HL-60 (cell line): ENCODE data around the genes CFAP141 and ATP8B2.

- RRBS, result 10% methylated on average over 2 of the region's 11 CpGs
Observed at GRCh38 chr1:153566125-153566999, 718 bp upstream of the S100A2 start.

GRCh38 chr1:153608021-153608643 lies 4.8 kb downstream of the S100A16 start:
- RRBS, result no CpG with 5 or more reads among the region's 9 CpGs

- RRBS, result no CpG with 5 or more reads among the region's 23 CpGs
Observed at GRCh38 chr1:153608644-153609622, 4.0 kb downstream of the S100A16 start.

DNA sequence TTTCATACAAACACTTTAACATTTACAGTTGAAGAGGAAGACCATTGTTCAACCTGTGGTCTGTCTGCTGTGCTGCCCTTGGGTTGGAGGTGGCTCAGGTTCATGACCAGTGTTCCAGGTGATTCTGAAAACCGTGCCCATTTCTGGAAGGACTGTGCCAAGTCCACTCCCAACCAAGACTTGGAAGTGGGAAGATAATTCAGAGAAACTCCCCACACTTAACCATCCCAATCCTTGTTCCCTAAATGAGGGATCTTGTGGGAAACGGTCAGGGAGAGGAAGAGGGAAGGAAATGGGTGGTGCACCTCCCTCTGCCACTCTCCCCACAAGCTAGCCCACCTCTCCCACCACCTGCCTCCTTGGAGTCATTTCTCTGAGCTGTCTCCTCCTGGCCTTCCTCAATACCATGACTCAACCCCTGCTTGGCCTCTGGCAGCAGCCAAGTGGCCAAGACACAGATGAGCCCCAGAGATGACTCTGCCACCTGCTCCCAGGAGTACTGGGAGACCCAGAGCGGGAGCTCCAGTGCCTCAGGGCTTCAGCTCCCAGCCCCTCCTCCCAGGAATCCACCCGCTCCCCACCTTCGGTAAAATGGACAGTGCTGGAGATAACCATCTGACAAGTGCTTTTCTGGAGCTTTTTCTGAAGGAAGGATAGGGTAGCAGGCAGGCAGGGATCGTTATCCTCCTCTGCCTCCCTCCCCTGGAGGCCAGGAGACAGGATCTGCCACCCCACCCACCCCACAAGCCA lies 2.7 kb downstream of the S100A16 start:
- RRBS, result no CpG with 5 or more reads among the region's 6 CpGs

- RRBS, result no CpG with 5 or more reads among the region's 1 CpG
Observed at GRCh38 chr1:153613699-153614021, 723 bp upstream of the S100A16 start.

DNA sequence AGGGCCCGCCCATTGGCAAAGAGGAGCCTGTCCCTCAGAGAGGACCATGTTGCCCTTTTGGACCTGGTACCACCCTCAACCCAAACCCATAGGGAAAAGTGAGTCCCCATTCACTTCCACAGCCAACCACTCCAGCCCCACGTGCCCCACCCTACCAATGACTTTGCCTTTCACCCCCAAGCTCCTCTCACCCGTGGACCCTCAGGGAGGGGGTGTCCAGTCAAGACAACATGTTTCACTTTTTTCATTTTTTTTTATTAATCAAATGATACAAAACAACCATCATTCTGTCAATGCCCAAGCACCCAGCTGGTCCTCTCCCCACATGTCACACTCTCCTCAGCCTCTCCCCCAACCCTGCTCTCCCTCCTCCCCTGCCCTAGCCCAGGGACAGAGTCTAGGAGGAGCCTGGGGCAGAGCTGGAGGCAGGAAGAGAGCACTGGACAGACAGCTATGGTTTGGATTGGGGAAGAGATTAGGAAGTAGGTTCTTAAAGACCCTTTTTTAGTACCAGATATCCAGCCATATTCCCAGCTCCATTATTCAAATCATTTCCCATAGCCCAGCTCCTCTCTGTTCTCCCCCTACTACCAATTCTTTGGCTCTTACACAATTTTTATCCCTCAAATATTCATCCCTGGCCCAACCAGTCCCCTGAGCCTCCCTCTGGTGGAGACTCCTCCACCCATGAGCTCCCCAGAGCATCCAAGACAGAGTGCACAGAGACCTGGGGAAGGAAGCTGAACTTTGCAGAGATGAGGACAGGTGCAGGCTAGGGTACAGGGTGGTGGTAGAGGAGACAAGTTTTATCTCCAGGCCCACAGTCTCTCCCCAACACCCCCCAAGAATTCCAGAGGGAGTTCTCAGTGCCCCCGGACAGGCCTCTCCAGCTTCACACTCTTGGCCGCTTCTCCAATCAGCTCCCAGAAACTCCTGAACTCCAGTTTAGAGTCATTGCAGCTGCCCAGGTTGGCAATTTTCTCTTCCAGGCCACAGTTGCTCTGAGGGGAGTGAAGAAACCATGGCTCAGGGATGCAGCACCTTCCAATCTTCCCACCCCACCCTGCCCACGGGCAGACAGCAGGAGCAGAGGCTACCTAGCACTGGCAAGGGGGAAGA lies 1.4 kb upstream of the S100A16 start:
- RRBS, result no CpG with 5 or more reads among the region's 6 CpGs

GRCh38 chr1:153617532-153618152 lies 1.5 kb upstream of the S100A14 start:
- RRBS, result no CpG with 5 or more reads among the region's 8 CpGs

DNA sequence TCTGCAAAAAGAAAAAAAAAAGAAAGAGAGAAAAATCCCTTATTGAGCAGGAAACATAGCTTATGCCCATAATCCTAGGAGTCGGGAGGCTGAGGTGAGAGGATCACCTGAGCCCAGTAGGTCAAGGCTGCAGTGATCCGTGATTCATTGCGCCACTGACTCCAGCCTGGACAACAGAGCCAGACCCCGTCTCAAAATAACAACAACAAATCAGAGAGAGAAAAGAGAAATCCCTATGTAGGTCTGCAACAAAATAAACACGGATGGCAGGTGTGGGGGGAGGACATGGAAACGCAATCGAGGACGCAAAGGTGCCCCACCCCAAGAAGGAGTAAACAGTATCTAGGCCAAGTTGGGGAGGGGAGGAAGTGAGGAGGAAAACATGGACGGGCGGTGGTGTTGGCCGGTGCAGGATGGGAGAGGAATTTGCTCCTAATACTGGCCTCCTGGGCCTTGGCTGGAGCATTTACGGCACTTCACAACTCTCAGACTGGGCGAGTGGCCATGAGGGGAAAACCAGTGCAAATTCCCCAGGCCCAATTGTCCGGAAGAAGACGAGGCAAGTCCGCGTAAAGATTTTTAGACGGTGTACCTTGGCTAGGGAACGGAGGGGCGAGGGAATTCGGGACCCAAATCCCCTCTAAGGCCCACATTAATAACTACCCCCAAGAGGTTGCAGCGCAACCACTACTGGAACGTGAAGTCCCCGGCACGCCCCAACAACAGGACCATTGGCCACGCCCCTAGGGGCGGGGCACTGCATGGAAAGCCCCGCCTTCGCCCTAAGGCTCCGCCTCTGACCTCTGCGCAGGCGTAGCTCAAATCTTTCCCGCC lies 492 bp upstream of the CHTOP start:
- RRBS, result no CpG with 5 or more reads among the region's 33 CpGs

DNA sequence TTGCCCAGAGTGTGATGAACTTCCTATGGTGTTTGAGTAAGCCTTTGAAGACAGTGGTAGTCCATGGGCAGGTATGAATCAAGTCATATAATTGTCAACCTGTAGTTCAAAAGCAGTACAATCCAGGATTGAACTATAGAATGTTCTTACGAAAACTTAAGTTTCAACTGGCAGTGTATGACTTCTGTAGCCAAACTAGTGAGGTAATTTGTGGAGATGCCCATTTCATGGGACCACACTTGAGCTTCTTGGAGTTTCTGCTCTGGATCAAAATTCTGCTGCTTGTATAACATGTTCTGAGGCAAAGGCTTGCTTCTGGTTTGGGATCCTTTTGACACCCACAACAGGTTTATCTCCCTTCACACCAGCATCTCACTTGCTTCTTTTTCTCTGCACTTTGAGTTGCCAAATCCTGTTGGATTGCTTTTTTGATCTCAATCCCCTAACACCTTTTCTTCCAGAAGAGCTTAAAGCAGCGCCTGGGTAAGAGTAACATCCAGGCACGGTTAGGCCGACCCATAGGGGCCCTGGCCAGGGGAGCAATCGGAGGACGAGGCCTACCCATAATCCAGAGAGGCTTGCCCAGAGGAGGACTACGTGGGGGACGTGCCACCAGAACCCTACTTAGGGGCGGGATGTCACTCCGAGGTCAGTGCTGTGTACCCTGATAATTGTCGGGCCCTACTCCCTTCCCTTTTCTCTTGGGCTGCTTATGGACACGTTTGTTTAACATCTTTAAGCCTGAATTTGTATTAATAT lies 8.1 kb downstream of the CHTOP start:
- RRBS, result no CpG with 5 or more reads among the region's 12 CpGs

- RRBS, result no CpG with 5 or more reads among the region's 8 CpGs
Observed at GRCh38 chr1:153746823-153747450, 19.1 kb downstream of the INTS3 start.

GRCh38 chr1:153775975-153776442 lies 802 bp downstream of the SLC27A3 start:
- RRBS, result 4% methylated on average over 5 of the region's 26 CpGs

DNA sequence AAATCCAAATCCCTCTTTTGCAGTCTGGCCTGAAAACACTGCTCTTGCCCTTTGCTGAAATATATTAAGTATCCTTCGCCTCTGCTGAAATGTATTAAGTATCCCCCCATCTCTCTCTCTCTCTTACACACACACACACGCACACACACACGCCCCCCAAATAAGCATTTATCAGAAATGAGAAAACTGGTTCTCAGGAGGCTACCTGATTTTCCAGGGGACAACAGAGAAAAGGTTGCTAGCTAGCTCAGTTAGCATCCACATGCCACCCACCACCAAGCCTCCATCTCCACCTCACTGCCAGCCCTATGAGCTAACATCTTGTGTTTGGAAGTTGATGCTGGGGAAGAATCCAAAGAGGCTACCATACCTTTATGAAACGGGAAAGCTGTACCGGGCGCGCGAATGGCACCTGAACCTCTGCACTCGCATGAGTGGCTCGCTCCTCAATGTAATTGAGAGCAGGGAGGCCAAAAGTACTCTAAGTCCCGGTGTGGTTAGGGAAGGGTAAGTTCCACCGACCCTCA lies 1.2 kb downstream of the GATAD2B start:
- RRBS, result 6% methylated on average over 6 of the region's 12 CpGs

DNA sequence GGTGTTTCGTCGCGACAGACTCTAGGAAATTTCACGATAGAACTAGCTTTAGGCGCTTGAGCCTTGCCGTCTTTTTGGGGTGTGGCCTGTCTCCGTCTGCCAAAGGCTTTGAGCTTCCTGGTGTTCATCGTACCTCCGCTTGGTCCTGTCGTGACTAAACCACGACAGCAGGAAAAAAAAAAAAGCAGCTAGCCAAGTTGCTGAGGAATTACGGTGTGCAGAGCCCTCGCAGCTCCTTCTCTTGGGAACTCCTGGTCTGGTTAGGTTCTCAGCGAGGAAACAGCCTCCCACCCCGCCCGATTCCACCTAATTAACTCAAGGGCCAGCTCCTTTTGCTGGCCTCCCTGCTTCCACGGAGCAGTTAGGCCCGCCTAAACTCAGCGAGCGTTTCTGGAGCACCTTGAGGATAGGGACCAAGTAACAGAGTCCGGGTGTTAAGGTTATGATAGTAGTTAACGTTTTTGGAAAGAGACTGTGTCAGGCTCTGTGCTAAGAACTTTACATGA lies 713 bp upstream of the GATAD2B start:
- RRBS, result no CpG with 5 or more reads among the region's 22 CpGs

DNA sequence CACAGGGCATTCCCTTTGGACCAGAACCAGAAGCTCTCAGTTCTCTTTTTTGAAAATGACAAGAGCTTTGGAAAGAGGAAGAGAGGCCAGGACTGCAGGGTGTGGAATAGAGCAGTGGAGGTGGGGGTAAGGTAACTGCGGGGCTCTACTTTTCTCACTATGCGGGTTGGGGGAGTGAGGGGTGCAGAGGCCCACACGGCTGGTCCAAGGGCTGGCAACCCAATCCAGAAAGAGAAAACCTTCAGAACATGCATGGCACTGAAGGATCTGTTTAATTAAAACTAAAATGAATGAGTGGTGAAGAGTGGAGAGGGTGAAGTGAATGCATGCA lies 413 bp upstream of the DENND4B start:
- RRBS, result no CpG with 5 or more reads among the region's 3 CpGs

- RRBS, result no CpG with 5 or more reads among the region's 13 CpGs
Observed at GRCh38 chr1:153957284-153958033, 953 bp downstream of the CRTC2 start.

DNA sequence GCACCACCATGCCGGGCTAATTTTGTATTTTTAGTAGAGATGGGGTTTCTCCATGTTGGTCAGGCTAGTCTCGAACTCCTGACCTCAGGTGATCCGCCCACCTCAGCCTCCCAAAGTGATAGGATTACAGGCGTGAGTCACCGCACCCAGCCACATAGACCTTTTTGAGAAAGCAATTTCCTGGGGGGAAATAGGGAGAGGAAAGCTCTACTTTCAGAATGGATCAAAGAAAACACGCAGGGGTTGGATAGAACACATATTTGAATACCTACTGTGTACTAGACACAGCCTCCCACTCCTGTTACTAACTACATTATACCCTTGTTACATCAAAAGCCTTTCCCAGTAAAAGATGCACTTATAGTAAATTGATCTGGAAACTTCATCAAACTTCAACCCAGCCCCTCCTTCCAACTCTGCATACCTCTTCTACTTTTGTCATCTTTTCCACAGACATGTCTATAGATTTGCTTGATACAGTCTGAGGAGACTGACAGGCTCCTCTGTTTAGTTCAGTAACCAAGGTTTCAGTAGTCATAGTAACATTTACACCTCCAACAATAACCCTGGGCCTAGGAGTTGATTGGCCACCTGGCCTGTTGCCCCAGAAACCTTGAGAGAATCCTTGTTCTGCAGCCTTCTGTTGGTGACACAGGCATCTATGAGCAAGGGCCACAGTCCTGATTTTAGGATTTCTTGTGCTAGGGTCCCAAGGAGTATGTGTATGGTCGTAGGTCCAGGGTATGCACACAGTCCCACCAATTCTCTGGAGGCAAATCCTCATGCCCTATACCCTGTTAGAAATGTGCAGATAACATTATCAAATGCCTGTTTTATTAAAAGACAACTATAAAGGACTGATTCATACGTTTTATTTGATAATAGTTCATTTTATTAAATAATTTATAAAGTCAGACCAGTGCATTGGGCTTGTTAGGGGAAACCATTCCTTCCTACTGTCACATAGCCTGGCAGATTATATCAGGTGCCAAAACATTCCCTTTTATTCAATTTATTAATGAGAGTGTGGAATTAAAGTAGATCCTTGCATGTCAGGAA lies at the start of gene CFAP141:
TSS of gene CFAP141 (minus strand) at position 483 of the 1,059 bp plus-strand sequence.
- RRBS, result no CpG with 5 or more reads among the region's 8 CpGs

- RRBS, result 6% methylated on average over 12 of the region's 58 CpGs
Observed at GRCh38 chr1:154221015-154222244, 675 bp downstream of the UBAP2L start.

GRCh38 chr1:154325098-154326123 lies at the start of gene ATP8B2:
ATP8B2 (plus strand) TSS chr1:154325525.
- RRBS, result 4% methylated on average over 39 of the region's 88 CpGs

DNA sequence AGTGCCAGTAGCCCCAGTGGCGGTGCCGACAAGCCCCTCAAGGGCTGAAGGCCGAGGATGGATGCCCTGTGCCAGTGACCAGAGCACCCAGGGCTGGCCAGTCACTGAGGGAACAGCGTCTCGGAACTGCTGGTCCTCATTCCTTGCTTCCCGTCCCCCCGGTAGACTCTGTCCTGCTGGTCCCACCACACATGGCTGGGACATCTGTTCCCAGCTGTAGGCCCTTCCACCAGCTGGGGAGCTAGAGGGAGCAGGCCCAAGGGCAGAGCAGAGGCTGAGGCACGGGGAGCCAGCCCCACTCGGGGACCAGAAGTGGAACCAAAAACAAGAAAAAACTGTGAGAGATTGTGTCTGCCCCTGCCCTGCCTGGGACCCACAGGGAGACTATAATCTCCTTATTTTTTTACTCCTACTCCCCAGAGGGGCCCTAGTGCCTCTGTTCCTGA lies 23.8 kb downstream of the ATP8B2 start:
- RRBS, result no CpG with 5 or more reads among the region's 9 CpGs

DNA sequence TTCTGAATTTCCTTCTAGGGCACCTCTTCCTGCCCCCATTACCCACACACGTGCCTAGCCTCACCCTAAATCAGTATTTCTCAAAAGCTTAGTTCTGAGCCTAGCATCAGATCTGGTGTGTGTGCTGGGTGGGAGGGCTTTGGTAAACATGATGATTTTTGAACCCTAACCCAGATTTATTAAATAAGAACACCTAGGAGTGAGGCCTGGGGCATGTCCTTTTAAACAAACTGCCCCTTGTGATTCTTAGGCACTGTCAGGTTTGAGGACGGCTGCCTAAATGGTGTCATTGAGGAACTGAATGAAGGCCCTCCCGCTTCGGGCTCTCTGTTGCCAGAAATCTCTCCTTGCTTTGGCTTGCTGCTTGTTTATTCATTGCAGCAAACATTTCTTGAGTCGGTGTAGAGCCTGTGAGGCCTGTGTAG lies 2.8 kb downstream of the IL6R start:
- RRBS, result no CpG with 5 or more reads among the region's 5 CpGs